LHCN-M2 (cell line): ENCODE measurements around the gene PFDN4.

DNA sequence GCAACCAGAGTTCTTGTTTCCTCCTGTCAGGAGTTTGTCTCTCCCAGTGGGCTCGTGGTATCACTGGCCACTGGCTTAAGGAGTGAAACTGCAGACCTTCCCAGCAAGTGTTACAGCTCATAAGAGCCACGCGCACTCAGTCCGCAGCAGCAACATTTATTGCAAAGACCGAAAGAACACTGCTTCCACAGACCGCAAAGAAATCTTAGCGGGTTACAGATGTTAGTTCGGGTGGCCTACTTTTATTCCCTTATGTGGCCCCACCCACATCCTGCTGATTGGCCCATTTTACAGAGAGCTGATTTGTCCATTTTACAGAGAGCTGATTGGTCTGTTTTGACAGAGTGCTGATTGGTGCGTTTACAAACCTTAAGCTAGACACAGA is 244.5 kb upstream of the TSHZ2 start:
- RAMPAGE, long total RNA, result no peak

GRCh38 chr20:52974095-52974925 is 2.2 kb downstream of the TSHZ2 start:
- RAMPAGE, long total RNA, result no peak

DNA sequence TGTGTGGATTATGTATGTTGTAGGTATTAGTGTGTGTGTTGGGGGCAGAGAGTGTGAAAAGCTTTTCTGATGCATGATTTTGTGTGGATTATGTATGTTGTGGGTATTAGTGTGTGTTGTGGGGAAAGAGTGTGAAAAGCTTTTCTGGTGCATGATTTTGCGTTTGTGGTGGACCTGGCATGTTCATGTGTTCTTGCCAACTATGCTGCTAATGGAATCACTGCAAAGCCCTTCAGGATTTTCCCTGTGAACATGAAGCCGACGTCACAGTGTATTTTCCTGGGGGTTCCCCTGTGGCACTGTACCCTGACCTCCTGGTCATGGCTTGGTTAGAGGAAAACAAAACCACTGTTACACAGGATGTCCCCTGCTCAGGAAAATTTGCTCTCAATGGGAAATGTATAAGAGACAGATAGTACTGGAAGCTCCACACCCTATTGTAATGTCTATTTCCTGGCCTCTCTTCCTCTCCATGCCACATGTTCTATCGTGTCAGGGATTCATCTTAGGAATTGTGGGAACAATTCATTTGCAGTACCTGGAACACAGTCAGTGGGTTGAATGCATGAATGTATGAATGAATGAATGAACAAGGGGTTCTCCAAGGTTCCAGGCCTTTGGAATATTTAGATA is 19.6 kb downstream of the TSHZ2 start:
- RAMPAGE, long total RNA, result no peak

- RAMPAGE, long total RNA, result no peak
Observed at GRCh38 chr20:53000926-53001213, 28.7 kb downstream of the TSHZ2 start.

GRCh38 chr20:53125817-53127085 is 154.1 kb downstream of the TSHZ2 start:
- RAMPAGE, long total RNA, result no peak

- RAMPAGE, long total RNA, result no peak
Observed at GRCh38 chr20:53216801-53217658, 244.9 kb downstream of the TSHZ2 start.

- RAMPAGE, long total RNA, result no peak
Observed at GRCh38 chr20:53556310-53556543, 37.4 kb downstream of the ZNF217 start.

GRCh38 chr20:53576672-53577514 is 16.7 kb downstream of the ZNF217 start:
- RAMPAGE, long total RNA, result no peak

DNA sequence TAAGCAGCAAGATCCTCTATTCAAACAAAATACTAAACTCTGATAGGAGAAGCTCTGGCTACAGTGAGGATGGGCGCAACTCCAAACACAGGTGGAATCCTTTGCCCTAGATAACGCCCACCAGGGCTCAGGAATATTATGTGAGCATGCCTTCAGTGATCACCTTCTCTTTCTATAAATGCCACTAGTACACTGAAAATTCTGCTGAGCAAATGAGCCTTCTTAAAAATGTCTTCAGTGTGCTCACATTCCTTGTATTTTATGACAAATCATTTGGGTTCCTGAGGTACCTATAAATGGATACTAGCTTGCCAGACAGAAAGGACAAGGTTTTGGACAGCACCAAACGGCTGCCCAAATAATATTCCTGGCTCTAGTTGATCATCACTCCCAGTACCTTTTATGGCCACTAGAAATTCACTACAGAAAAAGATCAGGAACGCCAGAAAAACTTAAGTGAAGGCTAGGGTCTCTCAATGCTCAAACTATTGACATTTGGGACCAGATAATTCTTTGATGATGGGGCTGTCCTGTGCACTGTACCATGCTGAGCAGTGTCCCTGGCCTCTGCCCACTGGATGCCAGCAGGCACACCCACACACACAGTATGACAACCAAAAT is 13.1 kb downstream of the ZNF217 start:
- RAMPAGE, long total RNA, result no peak

DNA sequence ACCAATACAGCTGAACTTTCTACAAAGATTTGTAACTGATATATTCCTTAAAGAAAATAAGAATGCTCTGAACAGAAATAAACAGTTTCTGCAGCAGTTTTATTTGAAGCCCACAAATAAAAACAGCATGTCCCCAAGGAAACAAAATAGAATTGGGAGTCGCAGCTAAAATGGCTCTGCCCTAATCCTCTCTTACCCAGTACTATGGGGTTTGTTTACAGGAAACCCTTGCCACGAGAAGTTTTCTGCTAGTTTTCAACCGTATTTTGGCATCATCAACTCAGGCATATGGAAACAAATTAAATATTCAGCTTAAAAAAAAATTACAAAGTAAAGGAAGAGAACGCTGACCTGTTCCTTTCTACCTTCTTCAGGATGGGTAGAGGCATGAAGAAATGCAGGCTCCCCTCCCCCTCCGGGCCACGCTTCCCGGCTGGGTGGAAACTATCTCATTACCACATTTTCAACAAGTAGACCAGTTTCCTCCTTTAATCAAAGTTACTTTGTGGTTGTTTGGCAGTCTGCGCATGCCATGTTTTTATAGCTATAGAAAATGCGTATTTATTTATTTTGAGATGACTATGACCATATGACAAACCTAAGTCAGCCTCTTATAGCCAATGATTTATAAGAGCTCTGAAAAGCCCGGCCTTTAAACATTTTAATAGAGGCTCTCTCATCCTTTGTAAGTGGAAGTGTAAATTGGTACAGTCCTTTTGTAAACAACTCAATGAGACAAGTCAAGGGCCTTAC is 15.9 kb upstream of the ZNF217 start:
- RAMPAGE, long total RNA, result no peak

DNA sequence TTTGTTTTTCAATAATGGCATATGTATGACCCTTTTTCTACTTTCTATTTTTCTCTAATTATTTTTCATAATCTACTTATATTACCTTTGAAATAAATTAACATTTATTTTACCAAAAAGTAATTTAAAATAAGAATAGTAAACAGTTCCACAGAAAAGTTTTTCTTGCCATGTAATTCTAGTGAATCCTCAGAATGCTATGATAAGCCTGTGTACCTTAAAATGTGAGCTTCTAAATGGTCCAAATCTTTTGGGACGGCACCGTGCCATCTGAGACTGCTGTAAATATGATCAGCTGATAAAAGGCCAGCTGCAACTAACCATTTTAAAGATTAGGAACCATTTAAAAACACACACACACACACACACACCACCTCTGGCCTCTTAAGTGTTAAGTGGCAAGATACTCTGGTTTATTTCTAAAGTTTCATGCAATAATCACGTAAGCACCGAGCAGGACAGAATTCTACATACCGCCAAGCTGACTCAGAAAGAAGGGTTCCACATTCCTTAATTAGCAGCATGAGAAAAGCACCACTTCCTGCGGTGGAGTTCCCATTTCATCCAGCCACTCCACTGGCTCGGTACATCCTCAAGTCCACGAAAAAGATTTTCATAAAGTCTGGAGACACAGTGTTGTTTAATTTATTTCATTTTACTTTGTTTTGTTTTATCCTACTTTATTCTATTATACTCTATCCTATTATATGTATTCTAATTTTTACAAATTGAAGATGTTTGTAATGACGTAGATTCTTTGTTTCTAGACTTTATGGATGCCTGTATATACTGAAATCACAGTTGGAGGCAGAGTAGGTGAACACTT is 17.8 kb upstream of the ZNF217 start:
- RAMPAGE, long total RNA, result no peak

- RAMPAGE, long total RNA, result no peak
Observed at GRCh38 chr20:53621354-53622428, 28.1 kb upstream of the ZNF217 start.

DNA sequence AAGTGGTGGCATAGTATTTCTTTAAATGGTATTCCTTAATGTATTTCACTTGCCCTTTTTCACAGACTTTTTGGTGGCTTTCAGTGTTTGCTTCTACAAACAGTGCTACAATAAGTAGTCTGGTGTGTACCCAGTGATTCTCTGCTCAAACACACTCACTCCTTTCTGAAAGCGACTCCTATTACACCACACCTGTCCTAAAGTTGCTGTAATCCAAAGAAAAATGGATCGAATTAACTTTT is 145.9 kb upstream of the ZNF217 start:
- RAMPAGE, long total RNA, result no peak

DNA sequence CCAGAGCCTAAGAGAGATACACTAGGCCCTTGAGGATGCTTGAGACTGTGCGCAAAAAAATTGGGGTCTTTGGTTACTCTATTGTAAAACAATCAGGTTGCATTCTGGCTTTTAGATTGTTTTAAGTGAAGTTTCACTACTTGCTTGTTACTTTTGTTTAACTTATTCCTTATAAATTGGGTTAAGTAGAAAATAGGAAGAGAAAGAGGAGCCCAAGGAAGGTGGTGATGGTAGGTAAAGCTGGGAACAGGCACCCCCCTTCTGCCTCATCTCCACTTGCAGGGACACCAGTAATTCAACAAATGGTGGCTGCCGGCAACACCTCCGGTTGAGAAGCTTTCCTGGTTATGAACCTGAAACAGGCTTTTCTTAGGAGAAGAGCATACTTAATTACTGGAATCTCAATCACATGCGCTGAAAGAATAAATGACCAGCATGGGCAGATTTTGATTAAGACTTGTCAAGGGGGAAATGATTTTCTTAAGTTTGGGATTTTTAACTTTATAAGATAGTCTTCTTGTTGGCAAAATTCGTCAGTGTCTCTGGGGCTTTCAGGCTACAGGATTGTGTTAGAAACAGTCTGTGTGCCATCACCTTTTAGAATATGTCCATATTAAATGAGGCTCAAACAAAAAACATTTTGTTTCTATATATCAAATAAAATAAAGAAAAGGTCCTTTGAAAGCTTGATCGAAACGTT is 159.0 kb upstream of the ZNF217 start:
- RAMPAGE, long total RNA, result no peak

DNA sequence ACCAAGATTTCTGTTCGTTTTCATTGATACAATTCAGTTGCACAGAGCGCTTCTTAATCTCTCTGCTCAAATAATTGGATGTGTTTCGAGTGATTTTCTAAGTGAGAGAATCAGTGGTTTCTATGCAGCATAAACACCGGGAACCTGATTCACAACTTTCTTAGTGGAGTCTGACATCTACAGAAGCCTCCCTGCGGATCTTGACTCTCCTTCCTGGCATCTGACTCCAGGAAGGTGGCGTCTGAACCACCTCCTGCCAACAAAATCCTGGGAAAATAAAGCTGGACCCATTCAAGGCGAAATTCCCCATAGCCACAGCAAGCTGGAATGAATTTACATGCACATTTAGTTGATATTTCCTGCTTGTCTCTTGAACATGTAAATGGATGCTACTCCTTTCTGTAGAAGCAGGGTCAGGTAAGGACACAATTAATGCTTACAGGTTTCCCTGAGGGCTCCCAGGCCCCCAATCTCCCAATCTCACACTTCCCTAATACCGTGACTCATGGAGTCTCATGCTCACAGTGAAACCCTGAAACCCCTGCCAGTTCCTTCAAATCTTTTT is 197.3 kb upstream of the ZNF217 start:
- RAMPAGE, long total RNA, result no peak

- RAMPAGE, long total RNA, result no peak
Observed at GRCh38 chr20:53939869-53940648, 130.3 kb downstream of the BCAS1 start.

DNA sequence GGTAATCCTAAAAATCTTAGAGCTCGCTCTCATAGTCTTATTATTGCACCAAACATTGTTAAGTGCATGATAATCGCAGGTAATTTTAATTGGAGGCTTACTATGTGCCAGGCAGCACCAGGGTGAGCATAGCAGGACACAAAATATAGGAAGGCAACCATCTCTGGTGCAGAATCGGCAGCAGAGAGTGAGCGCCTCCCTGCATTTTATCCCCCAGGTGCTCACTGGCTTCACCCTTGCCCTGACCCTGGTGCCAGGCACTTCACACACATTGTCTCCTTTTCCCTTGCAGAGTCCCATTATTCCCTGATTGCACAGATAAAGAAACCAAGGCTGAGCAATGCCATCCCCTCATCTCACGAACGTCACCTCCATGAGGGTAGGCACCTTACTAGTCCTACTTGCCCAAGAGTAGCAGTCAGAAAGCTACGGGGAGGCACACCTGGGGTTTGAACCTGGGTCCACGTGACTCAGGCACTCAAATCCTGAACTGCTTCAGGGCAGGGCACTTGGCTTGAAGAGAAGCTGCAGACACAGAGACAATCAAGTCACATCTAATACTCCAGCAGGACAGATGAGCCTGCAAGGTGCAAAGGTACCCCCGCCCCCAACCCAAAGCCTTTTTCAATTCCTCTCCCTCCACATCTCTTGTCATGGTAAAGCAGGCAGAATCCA is 2.0 kb downstream of the BCAS1 start:
- RAMPAGE, long total RNA, result no peak

GRCh38 chr20:54207480-54208228 is at the start of gene PFDN4:
TSS of gene PFDN4 (plus strand) at chr20:54208087.
- RAMPAGE, long total RNA, result start-site peak on the plus strand at chr20:54208078-54208097, 113 reads

DNA sequence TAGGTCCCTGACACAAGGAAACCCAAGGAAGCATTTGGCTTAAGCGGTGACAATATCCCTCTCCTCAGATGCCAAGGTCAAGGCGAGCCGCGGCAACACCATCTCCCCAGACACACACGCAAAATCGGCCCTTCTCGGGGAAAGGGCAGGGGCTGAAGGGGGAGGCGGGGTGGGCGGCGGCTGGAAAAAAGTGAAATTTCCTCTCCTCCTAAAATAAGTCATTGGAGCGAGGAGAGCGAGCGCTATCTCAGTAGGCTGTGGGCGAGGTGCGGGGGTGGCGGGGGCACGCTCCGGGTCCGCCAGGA is 329 bp upstream of the DOK5 start:
- RAMPAGE, long total RNA, result no peak

GRCh38 chr20:54859670-54859960 is 384.2 kb downstream of the DOK5 start:
- RAMPAGE, long total RNA, result no peak